Bile duct (tissue), 1 donor: ENCODE results near the gene MAP4K3.

- PRO-cap, result unidirectional peak, minus-strand start at chr2:39018802
Measured at GRCh38 chr2:39018429-39019175, 102.2 kb downstream of the SOS1 start.

GRCh38 chr2:39022272-39023258 lies 98.3 kb downstream of the SOS1 start:
- PRO-cap, result no peak

GRCh38 chr2:39299630-39300031 lies 137.5 kb downstream of the MAP4K3 start:
- PRO-cap, result no peak

DNA sequence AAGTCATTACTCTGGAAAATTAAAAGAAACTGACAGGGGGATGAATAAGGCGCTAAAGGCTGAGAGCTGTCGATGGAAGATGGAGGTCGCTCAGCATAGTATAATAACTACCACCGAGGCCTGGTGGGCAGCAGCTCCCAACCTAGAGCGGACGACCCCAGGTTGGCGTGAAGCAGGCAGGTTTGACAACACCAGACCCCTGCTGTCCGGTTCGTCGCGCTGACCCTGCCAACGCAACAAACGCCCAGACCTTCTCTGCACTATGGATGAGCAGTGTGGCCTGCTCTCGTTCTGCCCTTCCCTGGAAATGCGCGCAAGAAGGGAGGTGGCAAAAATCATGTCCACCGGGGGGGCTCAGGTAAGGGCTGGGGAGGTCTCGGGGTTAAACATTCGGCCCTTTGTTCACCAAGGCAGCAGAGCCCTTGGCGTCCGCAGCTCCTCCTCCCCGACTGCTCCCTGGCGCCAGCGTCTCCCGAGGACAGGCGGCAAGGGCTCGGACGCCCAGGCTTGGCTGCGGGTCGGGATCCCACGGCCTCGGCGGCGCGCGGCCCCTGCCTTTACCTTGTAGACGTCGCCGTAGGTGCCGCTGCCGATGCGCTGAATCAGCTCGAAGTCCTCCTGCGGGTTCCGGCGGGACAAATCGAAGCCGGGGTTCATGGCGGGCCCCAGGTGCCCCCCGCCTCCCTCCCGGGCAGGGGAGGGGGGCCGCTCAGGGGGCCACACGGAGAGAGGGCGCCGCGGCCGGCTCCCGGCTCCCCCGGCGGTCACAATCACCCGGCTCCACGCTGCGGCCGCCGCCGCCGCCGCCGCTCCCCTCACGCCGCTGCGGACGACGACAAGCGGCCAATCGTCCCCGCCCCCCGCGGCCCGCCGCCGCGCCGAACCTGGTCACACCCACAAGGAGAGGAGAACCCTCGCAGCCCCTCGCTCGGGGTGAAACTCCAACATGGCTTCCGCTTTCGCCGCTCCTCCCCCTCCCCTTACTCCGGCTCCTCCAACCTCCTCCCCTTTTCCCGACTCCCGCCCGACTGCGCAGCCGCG lies at the start of gene MAP4K3:
MAP4K3 (minus strand) TSS at position 955 of the 1,041 bp plus-strand sequence.
- PRO-cap, result bidirectional peak, plus-strand start at position 565 of the sequence, minus-strand start at position 451 of the sequence; bidirectional peak, plus-strand start outside the sequence, minus-strand start at position 982 of the sequence

- PRO-cap, result no peak
Measured at GRCh38 chr2:40280947-40281784, 170.7 kb downstream of the SLC8A1 start.

GRCh38 chr2:40304858-40305468 lies 146.9 kb downstream of the SLC8A1 start:
- PRO-cap, result no peak

- PRO-cap, result no peak
Measured at GRCh38 chr2:41736384-41736599, 311.5 kb upstream of the PKDCC start.

GRCh38 chr2:41894847-41895764 lies 152.7 kb upstream of the PKDCC start:
- PRO-cap, result no peak

GRCh38 chr2:41906886-41907220 lies 141.0 kb upstream of the PKDCC start:
- PRO-cap, result no peak

DNA sequence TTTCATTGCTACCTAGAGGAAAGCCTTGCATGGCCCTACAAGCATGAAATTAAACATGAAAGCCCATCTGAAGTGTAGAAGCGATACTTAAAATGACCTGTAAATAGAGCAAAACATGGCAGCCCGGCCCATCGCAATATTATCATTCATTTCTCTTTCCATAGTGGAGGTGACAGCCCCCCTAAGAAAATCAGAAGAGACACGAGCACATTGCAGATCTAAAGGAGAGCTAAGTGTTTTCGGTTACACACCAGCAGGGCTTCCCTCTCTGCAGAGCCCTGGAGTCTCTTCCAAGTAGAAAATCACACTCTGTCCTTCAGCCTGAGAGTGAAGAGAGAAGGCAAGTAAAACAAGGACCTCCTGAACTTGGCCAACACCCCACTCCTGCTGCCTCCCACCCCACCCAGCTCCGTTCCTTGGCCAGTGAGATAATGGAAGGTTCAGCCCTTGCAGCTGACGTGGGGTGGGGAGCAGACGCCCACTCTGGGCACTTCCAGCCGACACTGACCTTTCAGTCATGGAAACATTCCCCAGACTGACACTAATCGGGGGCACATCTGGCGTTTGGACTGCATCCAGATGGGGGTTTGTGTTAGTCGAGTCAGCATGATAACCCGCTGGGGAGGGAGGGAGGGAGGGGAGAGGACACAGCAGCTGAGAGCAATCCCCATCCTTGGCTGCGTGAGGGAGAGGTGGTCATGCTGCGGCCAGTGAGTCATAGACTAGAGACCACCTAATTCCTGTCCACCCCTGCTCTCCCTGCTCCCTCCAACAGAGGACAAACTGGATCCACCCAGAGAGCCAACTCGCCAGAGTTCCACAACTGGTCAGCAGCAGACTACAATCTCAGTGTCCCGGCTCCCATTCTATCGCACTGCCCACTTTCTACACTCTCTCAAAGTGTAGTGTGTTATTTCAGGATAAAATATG lies 115.6 kb upstream of the PKDCC start:
- PRO-cap, result no peak

GRCh38 chr2:41933715-41934868 lies 113.7 kb upstream of the PKDCC start:
- PRO-cap, result no peak

GRCh38 chr2:42047454-42047967 lies 310 bp upstream of the PKDCC start:
- PRO-cap, result bidirectional peak, plus-strand start at chr2:42048025, minus-strand start at chr2:42047739

- PRO-cap, result bidirectional peak, plus-strand start at chr2:42102230, minus-strand start at chr2:42102096
Measured at GRCh38 chr2:42101747-42102638, 54.2 kb downstream of the PKDCC start.

GRCh38 chr2:42147470-42148144 lies 21.5 kb upstream of the EML4 start:
- PRO-cap, result no peak

- PRO-cap, result no peak
Measured at GRCh38 chr2:42330486-42331040, 30.5 kb downstream of the COX7A2L start.

- PRO-cap, result no peak
Measured at GRCh38 chr2:42493654-42493894, 208 bp downstream of the KCNG3 start.

DNA sequence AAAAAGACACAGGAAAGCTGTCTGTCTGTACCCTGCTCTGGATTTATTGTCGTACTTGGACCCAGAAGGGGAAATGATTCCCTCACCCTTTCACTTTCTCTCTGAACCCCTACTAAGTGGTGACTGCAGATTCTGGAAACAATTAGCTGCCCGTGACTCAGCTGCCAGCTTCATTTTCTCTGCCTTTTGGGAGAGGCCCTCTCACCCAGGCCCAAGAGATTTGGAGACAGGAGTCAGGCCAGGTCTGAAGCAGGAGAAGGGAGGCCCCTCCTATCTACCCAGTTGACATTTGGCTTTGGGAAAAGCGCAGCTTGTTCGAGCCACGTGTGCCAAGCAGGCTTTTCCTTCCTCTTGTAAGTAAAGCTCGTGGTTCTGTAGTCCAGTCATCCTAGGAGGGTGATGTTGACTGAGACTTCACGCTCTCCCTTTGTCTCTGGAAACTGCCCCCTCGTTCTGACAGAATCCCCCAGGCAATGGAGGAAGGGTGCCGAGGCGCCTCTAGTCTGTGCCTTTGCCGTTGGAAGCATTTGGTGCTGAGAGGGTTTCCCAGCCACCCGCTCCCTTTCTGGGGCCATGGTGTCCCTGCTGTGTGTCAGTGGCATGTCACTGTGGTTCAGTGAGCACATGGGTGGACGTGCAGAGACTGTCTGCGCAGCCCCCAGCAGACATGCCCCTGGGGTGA lies 8.6 kb downstream of the OXER1 start:
- PRO-cap, result no peak

GRCh38 chr2:42794258-42794907 lies 2.0 kb upstream of the HAAO start:
- PRO-cap, result unidirectional peak, minus-strand start at chr2:42794587

- PRO-cap, result bidirectional peak, plus-strand start at chr2:42907089, minus-strand start at chr2:42906993
Measured at GRCh38 chr2:42906423-42907552, 114.4 kb upstream of the HAAO start.

GRCh38 chr2:42908365-42908939 lies 116.1 kb upstream of the HAAO start:
- PRO-cap, result unidirectional peak, minus-strand start at chr2:42908649